ENCODE data around the gene PER2.

DNA sequence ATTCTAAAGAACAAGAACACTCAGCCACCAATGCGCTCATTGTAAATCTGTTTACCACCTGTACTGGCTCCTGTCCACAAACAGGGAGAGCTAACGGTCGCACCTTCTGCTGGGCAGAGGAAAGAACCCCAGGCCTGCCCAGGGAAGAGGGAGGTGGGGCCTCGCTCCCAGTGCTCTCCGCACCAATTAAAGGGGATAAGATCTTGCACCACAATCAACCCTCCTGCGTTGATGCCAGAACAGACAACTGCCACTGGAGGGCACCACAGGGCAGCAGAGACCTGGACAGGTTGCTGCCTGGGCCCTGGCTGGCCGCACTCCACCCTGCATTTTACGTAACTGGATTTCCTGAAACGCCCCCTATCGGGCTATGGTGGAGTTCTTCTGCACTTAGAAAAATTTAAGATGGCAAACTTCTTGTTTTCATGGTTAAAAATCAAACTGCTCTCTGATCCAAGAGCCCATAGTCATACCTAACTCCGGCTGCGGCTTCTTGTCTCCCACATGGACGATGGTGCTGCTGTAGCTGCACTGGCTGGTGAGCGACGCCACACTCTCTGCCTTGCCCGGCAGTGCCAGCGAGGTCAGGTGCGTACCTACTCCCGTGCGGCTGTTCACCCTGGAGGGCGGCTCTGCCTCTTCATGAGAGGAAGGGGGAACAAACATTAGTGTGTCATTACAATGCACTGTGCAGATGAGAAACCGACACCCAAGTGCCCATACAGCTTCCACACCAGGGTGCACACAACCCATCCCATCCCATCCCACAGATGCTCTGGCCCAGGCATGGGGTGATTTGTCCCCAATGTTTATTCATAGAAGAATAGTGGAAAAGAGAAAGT is 16.8 kb upstream of the HES6 start:
- PRO-cap: no peak
- RAMPAGE, long total RNA: no peak

- PRO-cap: no peak
- RAMPAGE, long total RNA: no peak
Observed at GRCh38 chr2:238288025-238288742, at the start of gene PER2. Gene PER2, minus strand, starts transcription at chr2:238288610.

DNA sequence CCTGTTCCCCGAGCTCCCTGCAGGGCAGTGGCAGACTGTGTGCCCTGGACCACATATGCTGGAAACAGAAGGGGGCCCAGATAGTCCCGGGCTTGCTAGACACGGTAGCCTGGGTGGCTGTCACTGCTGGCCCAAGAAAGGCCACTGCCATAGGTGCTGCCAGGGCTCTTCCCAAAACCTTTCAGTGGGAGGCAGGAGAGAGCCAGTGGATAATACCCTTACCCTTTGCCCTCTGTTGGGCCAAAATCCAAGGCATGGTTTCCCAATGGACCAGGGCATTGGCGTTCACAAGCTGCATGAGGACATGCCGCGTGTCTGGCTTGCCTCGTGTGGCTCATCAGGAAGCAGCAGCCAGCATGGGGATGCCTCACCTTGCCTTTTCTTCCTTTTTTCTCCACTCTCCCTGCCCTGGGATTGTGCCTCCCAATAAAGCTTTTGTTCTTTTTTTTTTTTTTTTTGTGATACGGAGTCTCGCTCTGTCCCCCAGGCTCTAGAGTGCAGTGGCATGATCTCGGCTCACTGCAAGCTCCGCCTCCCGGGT is 9.3 kb upstream of the PER2 start:
- PRO-cap: no peak
- RAMPAGE, long total RNA: no peak

GRCh38 chr2:238347145-238347545 is 26.8 kb downstream of the TRAF3IP1 start:
- PRO-cap: no peak
- RAMPAGE, long total RNA: no peak

GRCh38 chr2:238369302-238369795 is 49.0 kb downstream of the TRAF3IP1 start:
- PRO-cap: no peak
- RAMPAGE, long total RNA: no peak

GRCh38 chr2:238449841-238450856 is 23.4 kb downstream of the ASB1 start:
- PRO-cap: no peak
- RAMPAGE, long total RNA: no peak

GRCh38 chr2:238554388-238554827 is 127.7 kb downstream of the ASB1 start:
- PRO-cap: no peak
- RAMPAGE, long total RNA: no peak

GRCh38 chr2:238644524-238645160 is 203.2 kb upstream of the TWIST2 start:
- PRO-cap: no peak
- RAMPAGE, long total RNA: no peak

GRCh38 chr2:238703660-238703998 is 144.3 kb upstream of the TWIST2 start:
- PRO-cap: no peak
- RAMPAGE, long total RNA: no peak

DNA sequence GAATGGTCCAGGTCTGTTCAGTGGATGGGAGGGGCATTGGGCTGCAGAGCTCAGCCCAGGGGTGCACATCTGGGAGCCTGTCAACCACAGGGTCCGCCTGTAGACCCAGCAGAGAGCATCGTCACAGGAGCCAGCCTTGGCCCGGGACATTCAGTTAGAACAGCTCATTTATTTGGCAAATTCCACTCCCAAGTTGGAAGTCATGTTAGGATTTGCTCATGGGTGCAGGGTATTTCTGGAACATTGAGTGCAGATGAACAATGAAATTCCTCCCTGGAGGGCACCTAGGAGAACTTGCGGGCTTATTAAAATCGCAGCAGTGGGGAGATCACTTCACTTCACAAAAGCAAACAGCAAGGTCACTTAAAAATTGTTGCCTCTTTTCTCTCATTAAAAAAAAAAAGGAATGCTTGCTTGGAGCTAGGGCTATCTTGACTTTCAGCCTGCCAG is 119.8 kb upstream of the TWIST2 start:
- PRO-cap: no peak
- RAMPAGE, long total RNA: no peak

- PRO-cap: no peak
- RAMPAGE, long total RNA: no peak
Observed at GRCh38 chr2:238868883-238869411, 21.1 kb downstream of the TWIST2 start.

DNA sequence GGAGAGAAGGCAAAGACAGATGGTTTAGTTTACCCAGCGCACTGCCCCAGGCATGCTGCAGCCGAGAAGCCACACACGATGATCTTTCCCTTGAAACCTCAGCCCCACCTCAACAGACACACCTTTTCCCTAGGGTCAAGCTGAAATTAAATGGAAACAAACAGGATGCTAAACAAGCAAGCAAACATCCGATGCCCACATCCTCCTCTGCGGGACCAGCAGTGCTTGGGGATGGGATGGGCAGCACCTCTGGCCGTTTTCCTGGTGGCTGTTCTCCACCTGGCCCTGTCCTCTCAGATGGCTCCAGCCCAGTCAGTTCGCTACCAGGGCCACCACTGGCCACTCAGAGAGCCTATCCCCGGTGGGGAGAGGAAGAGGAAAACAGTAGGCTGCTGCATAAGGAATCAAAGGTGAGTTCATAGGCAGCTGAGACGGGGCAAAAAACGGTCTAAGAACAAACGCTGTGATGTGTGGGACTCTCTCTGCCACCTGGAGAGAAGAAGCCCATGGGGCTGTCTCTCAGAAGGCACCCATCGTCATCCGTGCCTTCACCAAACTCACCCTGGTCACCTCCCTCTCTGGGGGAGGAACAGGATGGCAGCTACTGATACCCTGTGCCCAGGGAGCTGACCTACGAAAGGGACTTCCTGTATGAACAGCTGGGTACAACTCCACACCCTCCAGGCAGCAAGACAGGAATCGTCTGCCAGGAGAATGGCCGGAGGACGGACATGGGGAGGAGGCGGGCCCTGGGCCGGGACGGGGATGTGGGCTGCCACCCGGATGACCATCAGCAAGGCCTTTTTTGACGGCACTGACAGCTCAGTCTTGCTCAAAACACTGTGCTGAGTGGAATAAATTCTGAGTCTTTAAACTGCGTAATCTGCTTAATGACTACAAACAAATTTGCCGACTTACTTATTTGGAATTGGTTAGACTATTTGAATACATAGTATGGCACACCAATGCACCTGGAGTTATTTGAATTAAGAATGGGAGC is 243.7 kb downstream of the HDAC4 start:
- PRO-cap: no peak
- RAMPAGE, long total RNA: no peak

GRCh38 chr2:239225829-239226630 is 174.8 kb downstream of the HDAC4 start:
- PRO-cap: no peak
- RAMPAGE, long total RNA: no peak

DNA sequence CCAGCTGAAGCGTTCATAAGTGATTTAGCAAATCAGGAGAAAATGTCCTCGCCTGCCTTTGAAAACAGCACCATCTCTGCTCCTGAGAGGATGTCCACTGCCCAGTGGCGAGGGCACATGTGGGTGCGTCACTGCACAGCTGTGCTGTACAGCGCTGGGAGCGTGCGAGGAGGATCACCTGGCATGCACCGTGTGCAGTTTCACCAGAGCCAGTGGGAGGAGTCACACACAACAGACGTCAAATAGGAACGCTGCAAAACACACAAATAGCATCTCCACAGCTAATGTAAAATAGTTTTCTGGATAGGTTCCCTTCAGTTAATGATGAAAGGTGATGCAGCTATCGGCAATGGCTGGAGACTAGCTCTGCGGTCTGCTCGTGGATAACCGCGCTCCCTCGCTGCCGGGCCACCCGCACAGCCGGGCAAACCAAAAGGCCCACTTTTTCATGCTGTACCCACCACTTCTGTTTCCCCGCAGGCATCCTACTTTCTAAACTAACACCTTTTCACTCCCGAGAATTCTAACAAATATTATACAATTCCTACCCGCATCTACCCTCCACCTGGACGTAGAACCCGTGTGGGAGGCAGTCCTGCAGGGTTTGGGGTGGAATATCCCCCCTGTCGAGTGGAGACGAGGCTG is 153.9 kb downstream of the HDAC4 start:
- PRO-cap: no peak
- RAMPAGE, long total RNA: no peak

DNA sequence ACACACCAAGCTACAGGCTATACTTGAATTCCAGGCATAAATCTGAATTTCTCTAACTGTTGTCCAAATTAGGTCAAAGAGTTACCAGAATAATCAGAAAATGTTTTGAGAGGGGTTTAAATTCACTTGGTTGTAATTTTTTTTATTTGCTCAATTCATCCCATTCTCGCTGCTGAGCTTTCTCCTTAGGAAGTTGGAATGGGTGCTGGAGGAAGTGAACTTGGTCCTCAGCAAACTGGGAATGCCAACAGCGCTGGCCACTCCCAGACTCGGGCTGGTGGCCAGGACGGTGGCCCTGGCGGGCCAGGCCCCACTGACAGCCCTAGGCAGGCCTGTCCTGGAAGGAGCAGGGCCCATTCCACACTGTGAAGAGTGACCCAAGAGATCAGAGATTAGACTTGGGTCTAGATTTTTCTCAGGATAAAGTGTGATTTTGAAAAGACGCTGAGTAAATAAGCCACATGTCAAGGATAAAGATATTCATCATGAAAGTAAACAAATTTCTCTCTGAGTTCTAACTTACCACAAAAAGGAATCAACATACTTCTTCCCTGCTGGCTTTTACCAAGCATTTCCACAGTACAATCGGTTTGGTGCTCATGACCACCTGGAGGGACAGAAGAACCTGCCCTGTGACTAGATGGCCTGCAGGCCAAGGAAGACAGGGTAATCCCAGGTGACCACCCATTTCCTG is 132.7 kb downstream of the HDAC4 start:
- PRO-cap: no peak
- RAMPAGE, long total RNA: no peak

- PRO-cap: no peak
- RAMPAGE, long total RNA: no peak
Observed at GRCh38 chr2:239290722-239291574, 109.9 kb downstream of the HDAC4 start.

DNA sequence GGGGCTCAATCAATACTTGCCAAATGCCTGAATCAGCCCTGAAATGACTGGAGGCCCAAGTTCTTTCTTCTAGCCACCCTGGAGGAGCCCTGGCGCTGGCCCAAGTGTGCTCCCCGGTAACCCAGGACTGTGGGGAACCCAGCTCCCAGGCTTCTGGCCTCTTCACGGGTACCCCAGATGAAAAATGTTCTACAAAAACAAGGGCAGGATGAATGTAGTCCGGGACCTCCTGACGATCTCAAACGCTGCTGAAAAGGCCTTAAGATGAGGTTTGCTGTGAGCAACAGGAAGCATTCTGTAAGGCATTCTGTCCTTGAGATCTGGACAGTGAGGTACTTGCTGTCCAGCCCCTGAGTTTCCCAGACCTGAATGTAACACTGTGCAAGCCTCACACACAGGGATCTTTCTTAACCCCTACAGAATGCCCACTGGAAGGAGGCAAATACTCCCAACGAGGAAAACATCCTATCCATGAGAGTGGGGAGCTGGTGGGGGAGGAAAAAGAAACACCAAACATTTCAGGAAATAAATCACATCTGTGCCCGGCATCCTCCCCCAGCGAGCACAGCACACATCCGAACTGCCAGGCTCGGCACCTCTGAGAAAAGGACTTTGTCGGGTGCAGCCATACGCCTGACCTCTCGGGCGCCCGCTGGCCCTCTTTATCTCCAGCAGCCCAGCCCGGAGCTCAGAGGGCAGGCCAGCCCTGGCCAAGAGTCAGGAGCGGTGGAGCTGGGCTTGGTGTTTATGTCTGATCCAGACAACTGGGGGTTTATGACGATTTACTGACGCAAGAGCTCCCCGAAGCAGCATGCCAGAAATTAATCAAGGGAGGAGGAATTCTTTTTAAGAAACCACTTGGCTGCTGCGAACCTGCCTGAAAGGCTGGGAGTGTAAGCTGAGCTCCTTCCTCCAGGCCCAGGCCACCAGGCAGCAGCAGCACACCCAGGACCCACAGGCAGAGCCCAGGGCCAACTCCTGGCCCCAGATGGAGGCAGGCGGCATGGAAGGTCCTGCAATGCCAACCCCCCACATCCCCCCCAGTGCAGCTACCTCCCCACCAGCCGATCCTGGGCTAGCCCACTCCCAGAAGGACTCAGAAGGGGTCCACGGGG is 72.4 kb downstream of the HDAC4 start:
- PRO-cap: no peak
- RAMPAGE, long total RNA: no peak

GRCh38 chr2:239402667-239402962 is 1.8 kb upstream of the HDAC4 start:
- PRO-cap: no peak
- RAMPAGE, long total RNA: no peak

- PRO-cap: no peak
- RAMPAGE, long total RNA: no peak
Observed at GRCh38 chr2:239499147-239499655, 98.4 kb upstream of the HDAC4 start.

- PRO-cap: no peak
- RAMPAGE, long total RNA: no peak
Observed at GRCh38 chr2:239533792-239534280, 133.0 kb upstream of the HDAC4 start.